Hepatocyte (in vitro differentiated cells and primary cell): Measurements from ENCODE around the genes TRIM39 and PRR3.

DNA sequence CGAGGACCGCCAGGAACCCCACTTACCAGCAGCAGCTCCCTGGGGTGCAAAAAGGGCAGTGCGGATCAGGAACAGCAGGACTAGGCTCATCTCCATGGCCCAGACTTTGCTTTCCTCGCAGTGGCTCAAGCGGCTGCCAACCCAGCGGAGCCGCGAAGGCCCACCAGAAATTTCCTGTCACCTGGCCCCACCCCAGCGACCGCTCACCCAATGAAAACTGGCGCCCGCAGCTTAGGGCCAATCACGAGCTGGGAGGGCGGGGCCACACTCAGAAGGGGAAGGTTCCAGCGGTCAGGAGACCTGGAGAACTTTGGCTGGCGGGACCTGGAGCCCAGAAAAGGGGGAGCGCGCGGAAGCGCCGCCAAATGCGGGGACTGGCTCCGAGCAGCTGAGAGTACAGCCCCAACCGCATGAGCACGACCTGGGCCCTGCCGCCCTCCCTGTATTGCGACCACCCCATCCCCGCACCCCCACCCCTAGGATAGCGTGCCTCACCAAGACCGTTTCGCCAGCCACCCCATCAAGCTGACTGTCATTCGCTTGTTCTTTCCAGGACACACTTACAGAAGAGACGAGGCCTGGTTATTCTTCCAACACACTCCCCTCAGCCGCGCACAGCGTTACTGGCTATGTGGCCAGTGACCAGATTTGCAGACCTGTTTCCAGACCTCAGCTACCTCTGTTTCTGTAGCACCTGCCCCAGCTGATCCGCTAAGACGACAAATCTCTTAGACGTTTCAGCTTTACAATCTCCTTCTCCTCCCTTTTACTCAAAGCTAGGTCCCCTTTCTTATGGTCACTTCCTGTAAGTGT is 25.8 kb downstream of the HLA-F start:
- RAMPAGE, long total RNA = no peak
- RRBS = no CpG with 5 or more reads among the region's 39 CpGs

DNA sequence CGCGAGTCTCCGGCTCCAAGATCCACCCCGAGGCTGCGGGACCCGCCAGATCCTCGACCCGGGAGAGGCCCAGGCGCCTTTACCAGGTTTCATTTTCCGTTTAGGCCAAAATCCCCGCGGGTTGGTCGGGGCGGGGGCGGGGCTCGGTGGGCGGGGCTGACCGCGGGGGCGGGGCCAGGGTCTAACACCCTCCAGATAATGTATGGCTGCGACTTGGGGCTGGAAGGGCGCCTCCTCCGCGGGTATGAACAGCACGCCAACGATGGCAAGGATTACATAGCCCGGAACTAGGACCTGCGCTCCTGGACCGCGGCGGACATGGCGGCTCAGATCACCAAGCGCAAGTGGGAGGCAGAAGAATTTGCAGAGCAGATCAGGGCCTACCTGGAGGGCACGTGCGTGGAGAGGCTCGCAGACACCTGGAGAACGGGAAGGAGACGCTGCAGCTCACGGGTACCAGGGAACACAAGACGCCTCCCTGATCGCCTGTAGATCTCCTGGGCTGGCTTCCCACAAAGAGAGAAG is 15.3 kb upstream of the HLA-A start:
- RAMPAGE, long total RNA = no peak
- RRBS = 2% methylated on average over 5 of the region's 41 CpGs

DNA sequence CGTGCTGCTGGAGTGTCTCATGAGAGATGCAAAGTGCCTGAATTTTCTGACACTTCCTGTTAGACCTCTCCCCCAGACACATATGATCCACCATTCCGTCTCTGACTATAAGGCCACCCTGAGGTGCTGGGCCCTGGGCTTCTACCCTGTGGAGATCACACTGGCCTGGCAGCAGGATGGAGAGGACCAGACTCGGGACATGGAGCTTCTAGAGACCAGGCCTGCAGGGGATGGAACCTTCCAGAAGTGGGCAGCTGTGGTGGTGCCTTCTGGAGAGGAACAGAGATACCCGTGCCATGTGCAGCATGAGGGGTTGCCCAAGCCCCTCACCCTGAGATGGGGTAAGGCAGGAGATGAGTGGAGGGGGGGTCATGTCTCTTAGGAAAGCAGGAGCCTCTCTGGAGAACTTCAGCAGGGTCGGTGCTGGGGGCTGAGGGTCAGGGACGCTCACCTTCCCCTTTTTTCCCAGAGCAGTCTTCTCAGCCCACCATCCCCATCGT is 14.3 kb upstream of the HLA-A start:
- RAMPAGE, long total RNA = no peak
- RRBS = no CpG with 5 or more reads among the region's 7 CpGs

DNA sequence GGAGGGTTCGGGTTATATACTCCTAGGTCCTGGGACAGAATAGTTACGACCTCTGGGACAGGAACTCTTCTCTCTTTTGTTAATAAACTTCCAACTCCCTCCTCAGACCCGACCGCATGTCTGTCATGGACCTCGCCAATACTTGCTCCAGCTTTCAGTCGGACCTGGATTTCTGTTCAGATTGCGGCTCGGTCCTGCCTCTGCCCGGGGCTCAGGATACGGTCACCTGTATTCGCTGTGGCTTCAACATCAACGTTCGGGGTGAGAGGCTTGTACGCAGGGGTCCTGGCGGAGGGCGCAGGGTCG is 297 bp downstream of the POLR1H start:
- RAMPAGE, long total RNA = no peak
- RRBS = no CpG with 5 or more reads among the region's 17 CpGs

DNA sequence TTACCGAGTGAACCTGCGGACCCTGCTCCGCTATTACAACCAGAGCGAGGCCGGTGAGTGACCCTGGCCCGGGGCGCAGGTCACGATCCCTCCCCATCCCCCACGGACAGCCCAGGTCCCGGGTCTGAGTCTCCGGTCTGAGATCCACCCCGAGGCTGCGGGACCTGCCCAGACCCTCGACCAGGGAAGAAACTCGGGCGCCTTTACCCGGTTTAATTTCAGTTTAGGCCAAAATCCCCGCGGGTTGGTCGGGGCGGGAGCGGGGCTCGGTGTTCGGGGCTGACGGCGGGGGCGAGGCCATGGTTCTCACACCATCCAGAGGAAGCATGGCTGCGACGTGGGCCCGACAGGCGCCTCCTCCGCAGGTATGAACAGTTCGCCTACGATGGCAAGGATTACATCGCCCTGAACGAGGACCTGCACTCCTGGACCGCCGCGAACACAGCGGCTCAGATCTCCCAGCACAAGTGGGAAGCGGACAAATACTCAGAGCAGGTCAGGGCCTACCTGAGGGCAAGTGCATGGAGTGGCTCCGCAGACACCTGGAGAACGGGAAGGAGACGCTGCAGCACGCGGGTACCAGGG is 46.9 kb upstream of the TRIM26 start:
- RAMPAGE, long total RNA = no peak
- RRBS = 3% methylated on average over 9 of the region's 46 CpGs

DNA sequence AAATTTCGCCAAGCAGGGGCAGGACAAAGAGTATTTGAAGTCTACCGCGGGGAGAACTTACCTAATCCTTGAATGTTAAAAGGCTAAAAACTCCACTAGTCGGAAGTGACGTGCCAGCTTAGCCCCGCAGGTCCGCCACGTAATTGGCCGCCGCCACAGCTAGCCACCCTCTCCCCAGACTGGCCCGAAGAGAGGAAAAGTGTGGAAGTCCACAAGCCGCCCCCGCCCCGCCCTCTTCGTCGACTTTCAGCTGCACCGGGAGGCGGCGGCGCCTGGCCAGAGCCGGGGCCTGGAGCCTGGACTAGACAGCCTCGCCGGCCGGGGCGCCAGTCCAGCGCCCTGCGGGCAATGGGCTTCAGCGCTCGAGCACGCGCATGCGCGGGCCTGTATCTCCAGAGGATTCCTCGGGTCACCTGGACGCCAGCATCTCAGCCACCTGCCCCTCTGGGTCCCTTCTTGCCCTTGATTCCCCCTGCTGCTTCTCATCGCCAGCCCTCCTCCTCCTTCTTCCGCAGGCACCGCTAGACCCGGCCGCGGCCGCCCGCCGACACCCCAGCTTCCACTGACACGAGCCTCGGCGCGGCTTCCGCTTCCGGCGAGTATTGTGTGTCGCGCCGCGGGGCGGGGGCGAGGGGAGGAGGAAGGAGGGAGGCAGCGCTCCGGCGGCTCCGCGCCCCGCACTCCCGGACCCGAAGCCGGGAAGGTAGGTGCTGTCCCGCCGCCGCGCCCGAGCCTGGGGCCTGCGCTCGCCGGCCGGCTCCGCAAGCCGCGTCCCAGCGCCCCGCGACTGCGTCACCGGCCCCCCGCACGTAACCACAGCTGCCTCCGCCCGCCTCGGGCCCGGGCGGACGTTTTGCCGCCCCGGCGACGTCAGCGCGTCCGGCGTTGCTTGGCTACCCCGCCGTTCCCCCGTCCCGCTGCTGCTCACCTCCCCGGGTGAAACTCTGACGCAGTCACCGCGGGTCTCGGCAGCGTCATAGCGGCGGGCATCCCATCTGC is at the start of gene TRIM39:
Gene TRIM39 (plus strand): TSS at position 635 of the 999 bp plus-strand sequence.
- RAMPAGE, long total RNA = no peak
- RRBS = 1% methylated on average over 49 of the region's 111 CpGs

DNA sequence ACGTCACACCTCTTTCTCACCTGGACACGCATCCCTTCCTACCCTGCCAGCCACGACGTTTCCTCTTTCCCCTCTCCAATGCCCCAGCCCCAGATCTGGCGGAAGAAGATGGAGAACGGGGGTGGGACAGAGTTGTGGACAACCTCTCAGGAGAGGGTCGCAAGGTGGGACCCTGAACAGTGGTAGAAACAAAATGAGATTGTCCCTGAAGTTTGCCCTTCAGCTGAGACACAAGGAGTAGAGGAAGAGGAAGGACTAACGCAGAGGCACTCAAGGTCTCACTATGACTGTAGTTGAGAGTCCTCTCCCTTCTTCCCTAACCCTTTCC is 529 bp downstream of the TRIM39 start:
- RAMPAGE, long total RNA = no peak
- RRBS = no CpG with 5 or more reads among the region's 8 CpGs

DNA sequence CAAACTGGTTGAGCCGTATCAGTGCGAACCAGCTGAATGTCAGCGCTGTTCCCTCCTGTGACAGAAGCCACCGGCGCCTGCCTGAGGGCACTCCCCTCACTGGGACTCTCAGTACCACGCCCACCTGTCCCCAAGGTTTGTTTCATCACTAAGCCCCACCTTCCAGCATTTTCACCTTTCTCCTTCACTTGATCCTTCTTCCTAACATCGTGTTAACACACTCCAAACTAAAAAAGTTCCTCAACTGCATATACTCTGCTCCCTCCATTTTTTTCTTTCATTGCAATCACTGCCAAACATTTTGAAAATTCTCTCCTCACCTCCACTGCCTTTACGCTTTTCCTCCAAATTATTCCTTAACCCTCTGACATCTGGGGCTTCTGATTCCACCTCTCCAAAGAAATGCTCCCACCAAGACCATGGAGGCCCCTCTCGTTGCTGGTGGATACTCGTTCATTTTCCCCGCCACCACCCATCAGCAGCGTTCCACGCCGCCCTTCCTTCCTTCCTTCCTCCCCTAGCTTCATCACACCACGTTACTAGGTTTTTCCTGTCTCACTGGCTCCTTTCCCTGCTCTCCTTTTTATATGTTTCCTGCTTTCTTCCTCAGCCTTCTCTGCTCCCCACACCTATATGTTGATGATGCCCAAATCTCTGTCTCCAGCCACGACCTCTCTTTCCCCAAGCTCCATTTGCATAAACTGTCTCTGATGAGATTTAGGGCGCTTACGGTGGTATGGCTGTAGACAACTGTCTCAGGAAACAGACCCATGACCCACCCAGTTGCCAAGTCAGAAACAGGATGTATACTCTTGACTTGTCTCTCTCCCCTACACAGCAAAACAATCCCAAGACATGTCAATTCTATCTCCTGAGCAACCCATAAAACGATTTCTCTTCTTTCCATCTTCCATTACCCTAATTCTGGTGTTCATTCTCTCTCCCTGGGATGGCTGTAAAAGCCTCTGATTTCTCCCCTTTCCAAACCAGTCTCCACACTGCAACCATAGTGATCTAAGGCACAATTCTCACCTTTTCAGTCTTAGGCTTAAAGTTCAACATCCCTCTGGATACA is 14.2 kb downstream of the GNL1 start:
- RAMPAGE, long total RNA = no peak
- RRBS = no CpG with 5 or more reads among the region's 19 CpGs

GRCh38 chr6:30544518-30545323 is 11.6 kb downstream of the GNL1 start:
- RAMPAGE, long total RNA = no peak
- RRBS = no CpG with 5 or more reads among the region's 7 CpGs

DNA sequence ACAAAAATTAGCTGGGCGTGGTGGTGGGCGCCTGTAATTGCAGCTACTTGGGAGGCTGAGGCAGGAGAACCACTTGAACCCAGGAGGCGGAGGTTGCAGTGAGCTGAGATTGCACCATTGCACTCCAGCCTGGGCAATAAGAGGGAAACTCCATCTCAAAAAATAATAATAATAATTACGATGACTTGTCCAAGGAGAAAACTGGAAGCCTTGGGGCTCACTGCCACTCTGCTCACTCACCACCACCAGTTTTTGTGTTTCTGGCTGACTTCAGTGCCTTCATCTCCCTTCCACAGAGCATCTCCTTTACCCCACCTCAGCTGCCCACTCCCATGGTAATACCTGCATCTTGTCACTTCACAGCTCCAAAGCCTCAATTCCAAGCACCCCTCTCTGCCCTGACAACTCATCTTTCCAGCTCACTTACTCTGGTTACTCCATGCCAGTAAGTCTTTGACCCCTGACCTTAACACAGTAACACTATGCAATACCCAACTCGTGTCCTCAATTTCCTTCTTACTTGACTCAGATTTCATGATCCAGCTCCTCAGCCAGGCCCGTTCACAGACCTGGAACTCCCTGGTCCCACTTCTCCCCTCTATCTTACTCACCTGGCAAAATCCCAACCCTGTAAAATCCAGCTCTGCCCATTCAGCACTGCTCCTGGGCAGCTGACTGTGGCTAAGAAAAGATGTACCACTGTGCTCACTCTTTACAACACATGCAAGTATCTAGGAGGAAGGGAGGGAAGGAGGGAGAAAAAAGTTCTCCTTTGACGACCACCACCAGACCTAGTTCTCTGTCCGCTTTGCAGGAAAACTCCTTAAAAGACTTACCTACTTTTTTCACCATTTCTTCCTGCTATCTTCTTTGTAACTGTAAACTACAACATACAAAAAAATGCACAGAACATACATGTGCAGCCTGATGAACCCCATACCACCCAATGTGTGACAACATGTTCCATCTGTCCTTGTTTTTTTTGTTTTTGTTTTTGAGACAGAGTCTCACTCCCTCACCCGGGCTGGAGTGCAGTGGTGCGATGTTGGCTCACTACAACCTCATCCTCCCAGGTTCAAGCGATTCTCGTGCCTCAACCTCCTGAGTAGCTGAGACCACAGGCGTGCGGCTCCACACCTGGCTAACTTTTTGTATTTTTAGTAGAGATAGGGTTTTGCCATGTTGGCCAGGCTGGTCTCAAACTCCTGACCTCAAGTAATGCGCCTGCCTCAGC is 7.9 kb downstream of the GNL1 start:
- RAMPAGE, long total RNA = no peak
- RRBS = no CpG with 5 or more reads among the region's 15 CpGs

GRCh38 chr6:30553089-30553498 is 3.2 kb downstream of the GNL1 start:
- RAMPAGE, long total RNA = no peak
- RRBS = no CpG with 5 or more reads among the region's 9 CpGs

- RAMPAGE, long total RNA = no peak
- RRBS = under 1% methylated on average over 9 of the region's 37 CpGs
Observed at GRCh38 chr6:30557164-30558163, at the start of gene PRR3. Gene PRR3 (plus strand): TSS chr6:30557295.

DNA sequence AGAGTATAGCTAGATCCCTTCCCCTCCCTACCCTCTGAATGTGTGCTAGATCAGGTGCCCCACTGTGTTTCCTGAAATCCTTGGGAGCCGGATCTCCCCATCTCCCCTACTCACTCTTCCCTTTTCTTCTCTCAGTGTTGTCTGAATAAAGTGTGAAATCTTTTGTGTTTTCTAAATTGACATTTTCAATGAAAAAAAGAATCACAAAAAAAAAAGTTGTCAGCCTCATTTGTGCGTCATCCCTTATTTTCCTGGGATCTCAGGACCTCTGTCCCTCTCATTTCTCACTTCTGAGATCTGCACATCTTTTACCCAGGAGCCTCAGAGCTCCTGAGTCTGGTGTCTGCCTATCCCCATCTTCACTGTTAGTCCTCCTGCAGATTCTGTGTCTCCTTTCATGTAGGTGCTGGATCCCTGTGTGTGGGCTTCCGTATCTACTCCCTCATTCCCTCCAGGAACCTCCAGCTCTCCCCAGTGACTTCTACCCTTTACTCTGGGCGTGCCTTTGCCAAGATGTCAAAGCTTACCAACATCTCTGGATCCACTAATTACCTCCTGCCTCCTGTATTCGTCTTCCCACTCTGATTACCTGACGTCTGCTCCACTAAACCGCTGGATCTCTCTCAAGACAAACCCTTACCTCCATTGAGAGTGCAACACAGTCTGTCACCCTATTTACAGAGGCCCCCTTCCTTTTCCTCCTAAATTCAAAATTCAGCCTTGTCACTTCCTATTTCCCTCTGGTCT is 2.3 kb upstream of the C6orf136 start:
- RAMPAGE, long total RNA = no peak
- RRBS = no CpG with 5 or more reads among the region's 7 CpGs

DNA sequence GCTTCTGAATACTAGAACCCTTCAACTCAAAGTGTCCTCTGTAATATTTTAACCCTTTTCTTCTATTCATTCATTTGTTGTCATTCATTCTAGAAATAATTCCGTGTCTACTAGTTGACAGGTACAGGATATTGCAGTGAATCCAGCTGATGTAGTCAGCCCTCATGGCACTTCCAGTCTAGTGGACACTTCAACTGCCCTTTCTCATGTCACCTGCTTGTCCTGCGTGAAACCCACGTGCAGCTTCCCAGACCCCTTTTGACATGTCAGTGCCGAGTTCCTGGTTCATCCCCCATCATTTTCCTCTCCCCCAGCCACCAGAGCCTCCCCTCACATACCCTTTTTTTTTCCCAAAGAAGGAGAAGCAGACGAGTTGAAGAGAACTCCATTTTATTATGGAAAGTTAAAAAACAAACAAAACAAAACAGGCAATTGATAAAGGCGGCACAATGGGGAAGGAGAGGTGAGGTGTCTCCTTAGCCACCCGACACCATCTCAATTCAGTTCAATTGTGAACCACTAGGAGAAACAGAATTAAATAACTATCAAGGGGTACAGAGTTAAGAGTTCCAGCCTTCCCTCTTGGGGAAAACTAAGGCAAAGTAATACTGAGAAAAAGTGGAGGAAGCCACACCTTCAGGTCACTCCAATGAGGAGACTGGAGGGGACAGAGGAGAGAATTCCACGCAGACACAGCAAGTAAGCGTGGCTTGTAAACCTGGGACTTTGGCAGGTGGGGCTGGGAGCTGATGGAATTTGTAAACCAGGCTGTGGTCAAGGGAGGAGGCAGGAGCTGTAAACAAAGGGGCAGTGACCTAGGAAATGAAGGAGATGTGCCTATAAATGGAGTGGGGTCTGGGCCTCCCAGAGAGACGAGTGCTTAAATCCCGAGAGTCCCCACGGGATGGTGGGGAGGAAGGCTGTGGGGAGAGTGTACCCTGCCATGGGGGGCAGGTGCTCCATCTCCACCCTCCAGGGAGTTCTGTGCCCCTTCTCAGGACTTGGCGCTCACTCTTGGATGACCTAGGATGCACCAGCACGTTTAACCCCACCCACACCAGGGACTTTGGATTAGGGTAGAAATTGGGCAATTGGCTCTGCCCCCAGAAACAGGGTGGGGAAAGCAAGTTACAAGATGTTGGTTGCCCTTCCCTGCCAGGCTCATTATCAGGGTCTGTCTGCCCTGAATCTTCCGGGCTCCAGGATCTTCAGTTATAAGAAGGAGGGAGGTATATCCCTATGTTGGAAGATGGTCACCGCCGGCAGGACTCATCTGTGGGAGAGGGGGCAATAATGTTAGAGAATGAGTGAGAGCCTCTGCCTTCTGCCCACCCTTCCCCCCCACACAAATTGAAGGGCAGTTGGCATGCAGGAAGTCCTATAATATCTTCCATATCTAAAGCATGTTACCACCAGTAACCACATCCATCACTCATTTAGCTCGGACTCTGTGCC is 3.7 kb upstream of the DHX16 start:
- RAMPAGE, long total RNA = no peak
- RRBS = no CpG with 5 or more reads among the region's 18 CpGs

GRCh38 chr6:30724022-30724596 is 4.0 kb downstream of the TUBB start:
- RAMPAGE, long total RNA = no peak
- RRBS = no CpG with 5 or more reads among the region's 18 CpGs

DNA sequence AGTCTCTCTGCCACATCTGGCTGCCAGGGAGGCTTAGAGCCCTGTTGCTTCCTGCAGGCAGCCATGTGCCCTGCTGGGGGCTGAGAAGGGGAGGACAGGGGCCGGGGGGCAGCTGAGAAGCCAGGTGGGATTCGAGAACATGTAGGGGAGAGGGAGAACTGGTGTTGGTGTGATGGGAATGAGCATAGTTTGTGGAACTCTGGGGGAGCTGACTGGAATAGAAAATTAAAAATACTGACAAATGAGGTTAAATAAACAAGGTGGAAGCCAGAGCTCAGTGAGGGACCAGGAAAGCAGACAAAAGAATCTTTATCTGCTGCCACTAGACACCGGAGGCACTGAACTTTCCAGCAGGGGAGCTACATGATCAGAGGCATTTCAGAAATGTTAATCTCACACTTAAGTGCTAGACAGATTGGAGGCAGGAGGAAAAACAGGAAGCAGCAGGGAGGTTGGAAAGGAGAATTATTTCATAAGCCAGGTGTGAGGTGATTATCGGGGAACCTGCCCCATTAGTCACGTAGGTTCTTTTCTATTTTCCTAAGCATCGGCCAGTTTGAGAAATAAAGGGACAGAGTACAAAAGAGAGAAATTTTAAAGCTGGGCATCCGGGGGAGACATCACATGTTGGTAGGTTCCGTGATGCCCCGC is 19.8 kb upstream of the IER3 start:
- RAMPAGE, long total RNA = no peak
- RRBS = no CpG with 5 or more reads among the region's 9 CpGs

DNA sequence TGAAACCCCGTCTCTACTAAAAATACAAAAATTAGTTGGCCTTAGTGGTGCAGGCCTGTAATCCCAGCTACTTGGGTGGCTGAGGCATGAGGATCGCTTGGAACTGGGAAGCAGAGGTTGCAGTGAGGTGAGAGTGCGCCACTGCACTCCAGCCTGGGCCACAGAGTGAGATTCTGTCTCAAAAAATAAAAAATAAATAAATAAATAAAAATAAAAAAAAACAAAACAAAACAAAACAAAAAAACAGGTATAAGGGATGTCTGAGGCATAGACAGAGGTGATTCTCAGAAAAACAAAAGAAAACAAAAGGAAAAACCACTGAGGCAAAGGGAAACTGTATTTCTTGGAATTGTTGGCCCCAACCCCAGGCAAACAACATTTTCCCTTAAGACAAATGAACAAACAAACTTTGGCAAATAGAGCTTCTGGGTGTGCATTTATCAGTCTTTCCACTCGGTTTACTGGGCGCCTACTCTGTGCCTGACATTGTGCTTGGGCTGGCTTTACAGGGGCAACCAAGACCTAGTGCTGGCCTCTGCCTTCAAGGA is 33.5 kb upstream of the IER3 start:
- RAMPAGE, long total RNA = no peak
- RRBS = no CpG with 5 or more reads among the region's 5 CpGs

DNA sequence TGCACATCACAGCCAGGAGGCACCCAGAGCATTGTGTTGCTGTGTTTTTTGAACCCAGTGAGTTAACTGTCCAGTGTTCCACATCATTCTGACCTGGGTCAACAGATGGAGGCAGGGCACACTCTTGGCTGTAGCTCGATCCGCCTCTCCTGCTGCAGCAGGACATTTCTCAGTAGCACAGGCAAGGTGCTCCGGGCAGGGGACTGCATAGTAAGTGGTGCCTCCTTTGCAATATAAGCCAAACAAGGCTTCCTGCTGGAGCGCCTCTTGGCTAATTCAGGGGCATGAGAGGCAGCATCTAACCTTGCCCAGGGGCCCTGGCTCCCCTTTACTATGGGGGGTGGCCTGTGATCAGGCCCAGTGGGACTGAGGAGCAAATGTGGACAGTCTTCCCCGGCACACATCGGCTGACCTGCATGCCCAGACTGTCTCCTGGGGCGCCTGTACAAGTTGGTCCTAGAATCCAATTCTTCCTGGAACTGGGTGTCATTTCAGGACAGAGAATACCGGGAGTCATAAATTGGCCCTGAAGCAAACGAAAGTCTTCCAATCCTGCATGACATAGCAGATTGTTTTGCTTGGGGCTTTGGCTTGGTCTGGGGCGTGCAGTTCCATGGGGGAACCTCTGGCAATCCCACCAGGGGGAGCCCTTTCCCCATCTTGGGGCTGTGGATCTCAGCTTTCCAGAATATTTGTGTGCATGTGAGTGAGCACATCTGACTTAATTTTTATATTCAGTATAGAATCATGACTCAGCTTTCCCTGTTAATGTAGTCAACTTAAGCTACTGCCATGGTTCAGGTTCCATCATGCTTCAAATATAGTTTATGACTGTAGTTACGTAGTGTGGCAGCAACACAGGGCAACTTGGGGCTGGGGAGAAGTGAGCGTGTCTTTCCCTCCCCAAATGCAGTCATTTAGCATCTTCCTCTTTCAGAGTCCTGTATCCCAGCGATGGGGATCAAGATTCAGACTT is 56.0 kb upstream of the DDR1 start:
- RAMPAGE, long total RNA = no peak
- RRBS = 29% methylated on average over 3 of the region's 13 CpGs

GRCh38 chr6:30830505-30830857 is 53.8 kb upstream of the DDR1 start:
- RAMPAGE, long total RNA = no peak
- RRBS = no CpG with 5 or more reads among the region's 3 CpGs

DNA sequence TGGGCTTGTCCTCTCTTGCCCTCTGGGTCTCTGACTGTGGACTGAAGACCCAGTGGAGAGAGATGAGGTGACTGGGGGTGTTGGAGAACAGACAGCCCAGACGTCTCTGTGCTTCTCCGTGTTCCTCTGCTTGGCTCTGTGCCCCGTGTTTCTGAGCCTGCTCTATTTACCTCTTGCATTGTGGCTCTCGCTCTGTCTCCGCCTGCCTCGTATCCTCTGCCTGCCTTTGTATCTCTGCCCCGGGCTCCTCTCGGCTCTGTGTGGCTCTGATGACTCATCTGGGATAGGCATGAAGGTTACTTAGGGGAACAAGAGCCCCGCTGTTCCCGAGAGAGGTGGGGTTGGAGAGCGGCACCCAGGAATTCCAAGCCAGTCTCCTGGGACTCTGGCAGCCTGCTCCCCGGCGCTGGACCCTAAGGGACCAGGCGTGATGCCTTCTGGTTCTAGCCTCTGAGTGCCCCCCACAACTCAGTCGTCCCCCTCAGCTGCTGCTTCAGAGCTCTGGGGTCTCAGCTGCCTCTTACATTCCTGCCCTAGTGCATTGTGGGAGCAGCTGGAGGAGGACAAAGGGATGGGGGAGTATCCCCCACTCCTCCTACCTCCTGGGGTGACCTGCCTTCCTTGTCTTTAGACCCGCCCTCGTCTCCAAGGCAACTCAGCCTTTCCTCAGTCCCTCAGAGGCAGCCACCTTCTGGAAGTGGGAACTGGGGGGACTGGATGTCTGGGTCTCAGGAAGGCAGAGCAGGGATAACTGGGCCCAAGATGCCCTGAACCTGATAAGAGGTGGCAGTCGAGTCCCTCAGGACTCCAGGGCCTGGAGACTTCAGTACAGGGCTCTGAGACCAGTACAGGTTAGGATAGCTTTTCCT is 1.9 kb downstream of the DDR1 start:
- RAMPAGE, long total RNA = no peak
- RRBS = no CpG with 5 or more reads among the region's 18 CpGs